Gastroesophageal sphincter (tissue), 4 donors: ENCODE measurements around the genes DNAJB9 and SMIM30.

GRCh38 chr7:107760908-107761496 is 17.1 kb downstream of the CBLL1 start:
- PRO-cap = no peak
- RAMPAGE, long total RNA, 4 experiments = no peak in any of the 4 experiments

DNA sequence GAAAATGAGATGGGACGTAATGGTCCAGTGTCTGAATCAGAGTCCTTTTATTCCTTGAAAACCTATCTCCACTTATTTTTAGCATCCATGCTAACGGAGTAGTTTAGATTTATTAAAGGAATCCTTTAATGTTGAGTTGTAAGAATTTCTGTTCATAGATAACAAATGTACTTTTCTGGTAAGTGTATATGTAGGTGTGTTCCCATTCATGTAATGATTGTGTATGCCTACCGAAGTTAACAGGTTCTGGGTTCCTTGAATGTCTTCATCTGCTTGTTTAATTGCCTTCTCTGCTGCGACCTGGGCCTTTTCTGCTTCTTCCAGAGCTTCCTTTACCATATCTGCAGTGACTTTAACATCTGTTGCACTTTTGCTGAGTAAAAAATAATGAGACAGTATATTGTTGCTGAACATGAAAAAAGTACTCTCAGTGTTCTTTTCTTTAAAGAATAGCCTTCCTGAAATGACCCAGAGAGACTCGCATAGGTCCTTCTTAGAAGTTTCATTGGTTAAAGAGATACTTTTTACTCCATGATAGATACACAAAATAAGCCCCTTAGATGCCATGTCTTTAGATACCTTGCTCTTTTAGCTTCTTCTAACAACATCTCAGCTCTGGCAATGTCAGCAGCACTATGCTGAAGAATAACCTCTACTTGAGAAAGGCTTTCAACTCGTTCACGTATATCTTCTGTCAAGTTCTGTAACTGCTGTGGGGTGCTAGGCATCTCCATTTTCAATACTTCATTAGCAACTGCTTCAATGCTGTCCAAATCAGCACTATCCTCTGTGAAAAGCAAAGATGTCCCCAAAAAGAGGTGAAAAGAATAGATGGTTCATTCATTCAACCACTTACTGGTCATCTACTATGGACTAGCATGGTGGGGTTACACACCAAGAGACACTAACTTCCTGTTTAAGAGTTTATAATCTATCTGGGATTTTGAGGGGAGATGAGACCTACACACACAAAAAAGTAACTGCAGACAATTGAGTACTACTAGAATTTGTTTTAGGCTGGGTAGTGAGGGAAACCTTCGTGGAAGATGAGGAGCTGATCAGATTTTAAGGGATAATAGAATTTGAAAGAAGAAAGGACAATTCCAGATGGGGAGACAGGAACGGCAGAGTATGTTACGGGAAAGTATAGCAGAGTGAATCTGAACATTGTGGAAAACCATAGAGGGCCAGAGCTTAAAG is 38.2 kb downstream of the DLD start:
- PRO-cap = no peak
- RAMPAGE, long total RNA, 4 experiments = no peak in any of the 4 experiments

GRCh38 chr7:108037646-108037905 is 34.6 kb upstream of the LAMB1 start:
- PRO-cap = no peak
- RAMPAGE, long total RNA, 4 experiments = no peak in any of the 4 experiments

- PRO-cap = no peak
- RAMPAGE, long total RNA, 4 experiments = no peak in any of the 4 experiments
Observed at GRCh38 chr7:108211294-108211886, 81.2 kb upstream of the LAMB4 start.

GRCh38 chr7:108504502-108504782 is 21.5 kb downstream of the PNPLA8 start:
- PRO-cap = no peak
- RAMPAGE, long total RNA, 4 experiments = no peak in any of the 4 experiments

DNA sequence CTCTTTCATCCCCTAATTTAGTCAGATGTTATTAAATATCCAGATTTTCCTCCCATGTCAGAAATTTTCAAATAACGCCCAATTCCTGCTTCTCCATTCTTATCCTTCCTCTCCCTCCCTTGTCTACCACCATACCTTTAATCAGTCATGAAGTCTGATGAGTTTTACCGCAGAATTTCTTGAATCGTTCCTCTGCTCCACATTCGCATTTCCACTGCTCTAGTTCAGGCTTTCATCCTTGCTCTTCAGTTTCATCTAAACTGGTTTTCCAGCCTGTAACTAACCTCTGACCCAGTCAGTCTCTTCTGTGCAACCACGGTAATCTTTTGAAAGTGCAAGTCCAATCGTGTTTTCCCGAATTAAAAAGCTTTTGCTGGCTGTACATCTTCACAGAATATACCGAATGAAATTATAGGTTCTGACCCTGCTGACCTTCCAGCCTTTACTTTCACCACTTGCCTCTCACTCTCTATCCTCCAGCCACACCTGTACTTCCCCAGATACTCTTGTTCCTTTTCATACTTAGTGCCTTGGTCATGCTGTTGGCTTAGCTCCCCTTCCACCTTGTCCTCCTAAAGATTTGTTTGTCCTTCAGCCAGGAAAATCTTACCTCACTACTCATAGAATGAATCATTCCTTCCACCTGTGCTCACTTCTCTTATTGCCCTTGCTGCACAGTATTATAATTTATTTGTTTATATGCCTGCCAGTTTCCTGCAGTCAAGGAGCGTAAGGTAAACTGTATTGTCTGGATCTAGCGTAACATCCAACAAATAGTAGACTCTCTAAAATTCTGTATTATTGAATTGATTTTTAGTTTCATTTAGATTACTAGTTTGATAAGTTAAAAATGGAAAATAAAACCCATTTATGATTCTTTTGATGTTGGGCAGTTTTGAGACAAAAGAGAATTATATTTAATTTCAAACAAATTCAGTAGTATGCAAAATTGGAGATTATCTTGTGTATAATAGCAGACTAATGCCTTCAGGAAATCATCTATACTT is 2.3 kb upstream of the PNPLA8 start:
- PRO-cap = no peak
- RAMPAGE, long total RNA, 4 experiments = no peak in any of the 4 experiments

- PRO-cap = bidirectional peak, plus-strand start at chr7:108569908, minus-strand start at chr7:108569706
- RAMPAGE, long total RNA, 4 experiments = start-site peak on the plus strand in 4 of 4 experiments, at chr7:108569865-108569998 at its widest, 111 to 1,015 reads per replicate
Observed at GRCh38 chr7:108569734-108570377, at the start of gene DNAJB9. TSS of gene DNAJB9 (plus strand) at chr7:108569874.

DNA sequence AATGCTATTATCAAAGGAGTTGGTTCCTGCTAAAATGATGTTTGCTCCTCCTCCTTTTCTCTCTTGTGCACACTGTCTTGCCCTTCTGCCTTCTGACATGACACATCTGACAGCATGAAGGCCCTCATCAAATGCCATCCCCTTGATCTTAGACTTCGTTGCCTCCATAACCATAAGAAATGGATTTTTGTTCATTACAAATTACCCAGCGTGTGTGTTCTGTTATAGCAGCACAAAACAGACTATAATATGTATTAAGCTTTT is 794.1 kb downstream of the DNAJB9 start:
- PRO-cap = no peak
- RAMPAGE, long total RNA, 4 experiments = no peak in any of the 4 experiments

- PRO-cap = no peak
- RAMPAGE, long total RNA, 4 experiments = no peak in any of the 4 experiments
Observed at GRCh38 chr7:111878359-111878558, 316.0 kb upstream of the IMMP2L start.

GRCh38 chr7:112074691-112075371 is 131.4 kb downstream of the DOCK4 start:
- PRO-cap = no peak
- RAMPAGE, long total RNA, 4 experiments = no peak in any of the 4 experiments

DNA sequence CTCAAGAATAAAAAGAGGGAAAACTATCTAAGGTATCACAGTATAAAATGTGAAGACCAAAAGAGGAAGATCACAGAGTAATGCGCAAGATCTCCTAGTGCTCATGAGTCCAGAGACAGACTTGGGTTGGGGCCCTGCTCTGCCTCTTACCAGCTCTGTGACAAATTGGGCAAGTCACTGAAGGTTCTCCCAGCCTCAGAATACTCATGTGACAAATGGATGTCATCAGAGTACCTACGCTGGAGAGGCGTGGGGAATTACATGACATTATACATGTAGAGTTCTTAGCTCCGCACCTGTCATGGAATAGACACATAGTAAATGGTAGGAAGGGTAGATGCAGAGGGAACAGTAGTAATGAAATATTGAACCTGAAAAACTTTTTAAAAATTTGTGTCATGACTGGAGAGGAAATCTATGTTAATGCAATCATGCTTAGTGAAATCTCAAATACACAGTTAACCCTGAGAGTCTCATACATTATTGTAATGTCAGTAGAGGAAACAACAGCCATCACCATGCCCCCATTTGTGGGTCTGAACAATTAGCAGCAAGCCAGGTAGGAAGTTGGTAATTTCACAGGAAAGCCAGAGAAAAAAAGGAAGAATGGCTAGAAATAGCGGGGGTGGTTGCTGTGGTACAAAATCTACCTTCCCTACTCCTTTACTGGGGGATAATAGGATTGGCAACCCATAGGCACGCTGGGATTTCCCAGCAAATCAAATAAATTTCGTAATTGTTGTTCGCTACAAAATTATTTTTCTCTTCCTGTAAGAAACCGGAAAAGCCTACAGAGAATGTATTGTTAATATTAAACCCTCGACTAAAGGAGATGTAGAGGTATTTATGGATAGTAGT is 124.2 kb downstream of the DOCK4 start:
- PRO-cap = no peak
- RAMPAGE, long total RNA, 4 experiments = no peak in any of the 4 experiments

DNA sequence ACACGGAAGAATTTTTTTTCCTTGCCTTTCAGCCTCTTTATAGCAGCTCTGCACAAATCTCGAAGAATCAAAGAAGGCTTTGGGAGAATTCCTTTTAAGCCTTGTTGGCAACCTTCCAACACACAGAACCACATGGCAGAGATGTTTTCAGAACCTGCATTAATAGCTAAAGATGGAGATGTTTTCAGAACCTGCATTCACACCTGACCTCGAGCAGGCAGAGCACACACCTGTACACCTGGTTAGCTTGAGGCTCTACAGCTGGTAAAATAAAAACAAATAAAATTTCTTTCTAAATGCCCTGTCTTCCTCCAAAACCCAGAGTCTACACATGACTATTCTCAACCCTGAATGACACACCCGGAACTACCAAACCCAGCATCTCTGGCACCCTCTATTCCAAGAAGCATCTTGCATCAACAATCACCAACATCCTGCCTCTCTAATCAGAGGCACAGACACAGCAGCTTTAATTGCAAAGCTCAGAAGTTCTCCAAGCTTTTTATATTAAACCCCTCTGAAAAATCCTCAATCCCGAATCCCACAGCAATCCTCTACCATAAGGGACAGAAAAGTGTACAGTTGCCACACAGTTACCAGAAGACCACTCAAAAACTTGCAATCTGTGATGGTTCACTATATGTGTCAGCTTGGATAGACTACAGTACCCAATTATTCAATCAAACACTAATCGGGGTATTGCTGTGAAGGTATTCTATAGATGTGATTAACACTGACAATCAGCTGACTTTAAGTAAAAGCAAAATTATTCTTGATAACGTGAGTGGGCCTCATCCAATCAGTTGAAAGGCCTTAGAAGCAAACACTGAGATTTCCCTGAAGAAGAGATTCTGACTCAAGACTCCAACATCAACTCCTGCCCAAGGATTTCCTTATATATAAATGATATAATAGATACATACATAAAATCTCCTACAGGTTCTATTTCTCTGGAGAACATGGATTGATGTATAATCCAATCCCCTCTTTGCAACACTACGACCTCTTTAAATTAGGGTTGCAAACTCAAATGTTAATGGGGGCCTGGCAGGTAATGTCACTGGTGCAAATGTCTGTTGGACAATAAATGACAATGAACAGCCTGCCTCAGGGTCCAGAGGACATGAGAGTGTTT is 65.1 kb downstream of the DOCK4 start:
- PRO-cap = no peak
- RAMPAGE, long total RNA, 4 experiments = start-site peak on the minus strand in 1 of 4 experiments, centred at position 197 of the sequence, 10 reads per replicate

DNA sequence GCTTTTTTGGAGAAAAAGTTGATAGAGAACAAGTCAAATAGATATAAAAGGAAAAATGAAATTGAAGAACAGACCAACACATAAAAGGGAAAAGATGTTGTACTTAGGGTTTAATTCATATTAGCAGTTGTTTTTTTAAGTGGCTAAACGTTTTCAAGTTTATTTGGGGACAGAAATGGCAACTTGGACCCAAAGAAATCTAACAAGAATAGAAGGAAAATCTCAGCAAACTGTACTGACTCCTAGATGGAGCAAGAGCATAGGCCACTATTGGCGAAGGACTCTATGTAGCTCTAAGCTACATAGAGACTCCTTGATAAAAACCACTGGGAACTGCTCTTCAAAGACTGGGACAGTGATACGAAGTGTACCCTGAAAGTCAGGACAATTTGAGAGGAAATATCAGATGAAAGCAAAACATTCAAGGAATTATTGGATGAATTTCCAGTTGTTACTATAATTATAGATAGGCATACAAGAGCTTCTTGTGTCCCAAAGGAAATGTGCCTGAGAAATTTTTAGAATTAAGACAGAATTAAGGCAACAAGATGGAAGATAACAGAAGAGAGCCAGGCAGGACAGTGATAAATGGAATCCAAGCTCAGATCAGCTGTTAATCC is 103.9 kb upstream of the IFRD1 start:
- PRO-cap = no peak
- RAMPAGE, long total RNA, 4 experiments = no peak in any of the 4 experiments

DNA sequence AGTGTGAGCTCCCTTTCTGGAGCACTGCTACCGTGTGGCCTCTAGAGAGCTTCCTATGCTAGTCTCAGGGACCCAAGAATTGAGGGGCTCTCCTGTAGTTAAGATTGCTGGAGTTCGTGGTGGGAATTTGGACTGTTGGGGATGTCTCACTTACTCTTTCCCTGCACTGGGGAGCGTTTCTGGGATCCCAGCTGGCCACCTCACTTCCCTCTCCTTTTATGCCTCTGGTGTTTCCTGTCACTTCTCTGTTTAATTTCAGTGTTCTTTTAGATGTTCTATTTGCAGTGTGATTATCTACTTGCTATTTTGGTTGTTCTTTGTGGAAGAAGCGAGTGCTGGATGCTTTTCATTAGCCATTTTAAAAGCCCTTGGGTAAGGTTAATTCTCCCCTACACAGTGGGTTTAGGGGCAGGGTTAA is 23.5 kb downstream of the LSMEM1 start:
- PRO-cap = no peak
- RAMPAGE, long total RNA, 4 experiments = no peak in any of the 4 experiments

GRCh38 chr7:112617735-112618296 is 137.0 kb downstream of the LSMEM1 start:
- PRO-cap = no peak
- RAMPAGE, long total RNA, 4 experiments = no peak in any of the 4 experiments

- PRO-cap = no peak
- RAMPAGE, long total RNA, 4 experiments = no peak in any of the 4 experiments
Observed at GRCh38 chr7:112985713-112986220, 46.1 kb upstream of the BMT2 start.

- PRO-cap = no peak
- RAMPAGE, long total RNA, 4 experiments = no peak in any of the 4 experiments
Observed at GRCh38 chr7:113087031-113087592, 485 bp upstream of the GPR85 start.

DNA sequence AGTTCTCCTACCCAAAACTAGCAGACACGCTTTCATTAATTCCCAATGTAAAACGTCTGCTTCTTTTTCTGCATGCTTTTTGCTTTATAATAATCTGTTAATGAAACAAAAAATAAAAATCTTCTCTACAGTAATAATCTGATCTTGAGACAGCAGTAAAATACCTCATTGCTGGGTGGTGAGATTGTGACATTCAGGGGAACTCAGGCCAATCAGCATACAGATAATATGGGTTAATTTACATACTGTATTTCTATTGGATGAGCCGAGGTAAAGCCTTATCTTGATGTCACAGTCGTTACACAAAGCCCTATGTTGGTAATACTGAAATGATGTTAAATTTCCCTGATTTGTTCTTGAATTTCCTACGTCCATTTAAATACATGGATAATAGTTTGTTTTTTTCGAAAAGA is 972 bp upstream of the GPR85 start:
- PRO-cap = no peak
- RAMPAGE, long total RNA, 4 experiments = no peak in any of the 4 experiments

DNA sequence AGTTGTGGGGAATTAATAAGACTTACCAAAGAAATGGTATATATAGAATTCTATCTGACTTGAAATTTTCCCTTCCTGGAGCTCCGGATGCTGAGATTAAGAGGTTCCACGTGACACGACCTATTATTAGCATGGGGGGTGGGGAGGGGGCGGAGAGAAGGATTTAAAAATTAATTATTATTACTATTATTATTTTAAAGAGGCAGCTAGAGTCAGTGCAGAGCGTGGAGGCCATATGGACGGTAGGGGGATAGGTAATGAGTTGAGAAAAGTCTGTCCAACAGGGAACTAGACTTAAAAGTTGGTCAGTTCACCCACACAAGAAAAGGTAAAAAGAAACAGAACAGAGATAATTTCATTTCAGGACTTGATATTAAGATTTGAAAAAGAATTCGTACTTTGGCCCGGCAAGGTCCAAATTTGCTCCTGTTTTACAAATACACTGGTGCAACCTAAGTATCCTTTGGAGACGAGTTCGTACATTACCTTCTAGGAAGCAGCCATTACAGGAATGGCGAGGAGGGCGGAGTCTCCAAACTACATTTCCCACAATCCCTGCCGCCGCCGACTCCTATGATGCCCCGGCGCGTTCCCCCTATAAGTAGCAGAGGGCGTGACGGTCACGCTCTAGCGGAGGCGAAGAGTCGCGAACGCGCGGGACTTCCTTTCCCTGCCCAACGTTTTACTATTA is at the start of gene SMIM30:
TSS of gene SMIM30 (minus strand) at position 513 of the 691 bp plus-strand sequence.
- PRO-cap = bidirectional peak, plus-strand start at position 604 of the sequence, minus-strand start at position 513 of the sequence
- RAMPAGE, long total RNA, 4 experiments = start-site peak on the minus strand in 2 of 4 experiments, centred at positions 514 to 516 of the sequence, 135 to 153 reads per replicate

GRCh38 chr7:113551826-113552297 is 366.9 kb downstream of the PPP1R3A start:
- PRO-cap = no peak
- RAMPAGE, long total RNA, 4 experiments = no peak in any of the 4 experiments